ENCODE measurements around a stretch of chr3.

DNA sequence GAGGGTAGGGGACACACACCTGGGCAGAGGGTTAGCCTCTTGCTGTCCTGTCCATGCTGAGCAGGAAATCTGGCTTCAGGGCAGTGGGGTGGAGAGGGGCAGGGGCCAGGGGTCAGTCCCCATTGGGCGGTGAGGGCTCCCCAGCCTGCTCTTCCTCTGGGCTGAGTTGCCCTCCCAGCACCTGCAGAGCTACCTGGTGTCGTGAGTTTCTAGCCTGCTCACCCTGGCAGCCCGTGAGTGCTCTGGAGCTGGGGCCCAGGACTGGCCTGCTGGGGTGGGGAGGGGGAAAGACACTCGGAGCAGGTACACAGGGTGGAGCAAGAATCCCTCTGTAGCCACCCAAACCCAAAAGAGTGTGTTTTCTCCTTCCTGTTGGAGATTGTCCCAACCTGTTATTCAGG lies 9.1 kb downstream of the FAM3D start:
- PRO-cap: no peak

- PRO-cap: no peak
Measured at GRCh38 chr3:58657904-58658441, 8.6 kb downstream of the FAM3D start.

DNA sequence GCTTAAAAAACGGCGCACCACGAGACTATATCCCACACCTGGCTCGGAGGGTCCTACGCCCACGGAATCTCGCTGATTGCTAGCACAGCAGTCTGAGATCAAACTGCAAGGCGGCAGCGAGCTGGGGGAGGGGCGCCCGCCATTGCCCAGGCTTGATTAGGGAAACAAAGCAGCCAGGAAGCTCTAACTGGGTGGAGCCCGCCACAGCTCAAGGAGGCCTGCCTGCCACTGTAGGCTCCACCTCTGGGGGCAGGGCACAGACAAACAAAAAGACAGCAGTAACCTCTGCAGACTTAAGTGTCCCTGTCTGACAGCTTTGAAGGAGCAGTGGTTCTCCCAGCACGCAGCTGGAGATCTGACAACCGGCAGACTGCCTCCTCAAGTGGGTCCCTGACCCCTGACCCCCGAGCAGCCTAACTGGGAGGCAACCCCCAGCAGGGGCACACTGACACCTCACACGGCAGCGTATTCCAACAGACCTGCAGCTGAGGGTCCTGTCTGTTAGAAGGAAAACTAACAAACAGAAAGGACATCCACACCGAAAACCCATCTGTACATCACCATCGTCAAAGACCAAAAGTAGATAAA lies 176.0 kb upstream of the FAM3D start:
- PRO-cap: unidirectional peak, minus-strand start at position 166 of the sequence; bidirectional peak, plus-strand start at position 296 of the sequence, minus-strand start at position 166 of the sequence

DNA sequence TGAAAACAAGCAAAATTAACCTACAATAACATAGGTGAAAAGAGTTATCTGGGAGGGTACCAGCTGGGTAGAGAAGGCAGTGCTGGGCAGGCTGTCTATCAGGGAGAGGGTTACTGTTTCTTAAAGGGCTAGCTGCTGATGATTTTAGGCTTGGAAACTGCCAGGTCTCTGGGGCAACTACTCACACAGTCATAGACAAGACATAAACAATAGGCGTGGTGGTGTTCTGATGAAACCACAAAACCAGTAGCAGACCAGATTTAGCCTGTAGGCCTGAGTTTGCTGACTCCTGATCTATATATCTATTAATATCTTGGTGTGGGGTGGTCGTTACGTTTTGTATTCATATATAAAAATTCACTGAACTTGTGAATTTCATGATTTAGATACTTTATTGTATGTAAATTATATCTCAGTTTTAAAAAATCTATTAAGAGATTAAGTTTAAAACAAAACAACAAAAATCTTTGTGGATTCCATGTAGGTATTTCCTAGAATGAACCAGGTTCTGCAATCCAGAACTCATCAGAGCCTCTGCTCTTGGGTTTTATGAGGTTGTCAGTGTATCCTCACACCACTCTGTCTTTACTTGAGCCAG lies 374.9 kb upstream of the CFAP20DC start:
- PRO-cap: no peak

GRCh38 chr3:59426035-59426469 lies 376.2 kb upstream of the CFAP20DC start:
- PRO-cap: no peak

- PRO-cap: no peak
Measured at GRCh38 chr3:59606426-59606858, 556.6 kb upstream of the CFAP20DC start.

GRCh38 chr3:59758954-59759418 lies 709.2 kb upstream of the CFAP20DC start:
- PRO-cap: no peak

DNA sequence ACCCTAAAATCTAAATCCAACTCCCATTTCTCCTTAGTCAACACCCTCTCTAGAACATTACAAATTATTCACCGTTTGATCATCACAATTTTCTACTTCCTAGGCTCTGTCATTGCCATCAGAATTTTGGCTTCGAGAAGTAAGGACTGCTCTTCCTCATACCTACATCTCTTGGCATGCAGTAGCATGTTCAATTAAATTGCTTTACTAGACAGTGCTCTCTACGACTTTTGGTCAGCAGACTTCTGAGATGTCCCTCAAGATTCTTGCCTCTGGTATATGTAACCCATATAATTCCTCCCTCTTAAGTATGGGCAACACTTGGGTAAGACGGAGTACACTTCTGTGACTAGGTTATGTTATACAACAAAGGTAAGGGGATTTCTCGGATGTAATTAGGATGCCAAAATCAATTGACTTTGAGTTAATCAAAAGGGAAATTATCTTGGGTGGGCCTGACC lies 824.6 kb downstream of the FHIT start:
- PRO-cap: no peak

GRCh38 chr3:60427820-60428365 lies 823.4 kb downstream of the FHIT start:
- PRO-cap: no peak

GRCh38 chr3:60467165-60467919 lies 783.9 kb downstream of the FHIT start:
- PRO-cap: no peak

GRCh38 chr3:60932686-60933035 lies 318.6 kb downstream of the FHIT start:
- PRO-cap: no peak

DNA sequence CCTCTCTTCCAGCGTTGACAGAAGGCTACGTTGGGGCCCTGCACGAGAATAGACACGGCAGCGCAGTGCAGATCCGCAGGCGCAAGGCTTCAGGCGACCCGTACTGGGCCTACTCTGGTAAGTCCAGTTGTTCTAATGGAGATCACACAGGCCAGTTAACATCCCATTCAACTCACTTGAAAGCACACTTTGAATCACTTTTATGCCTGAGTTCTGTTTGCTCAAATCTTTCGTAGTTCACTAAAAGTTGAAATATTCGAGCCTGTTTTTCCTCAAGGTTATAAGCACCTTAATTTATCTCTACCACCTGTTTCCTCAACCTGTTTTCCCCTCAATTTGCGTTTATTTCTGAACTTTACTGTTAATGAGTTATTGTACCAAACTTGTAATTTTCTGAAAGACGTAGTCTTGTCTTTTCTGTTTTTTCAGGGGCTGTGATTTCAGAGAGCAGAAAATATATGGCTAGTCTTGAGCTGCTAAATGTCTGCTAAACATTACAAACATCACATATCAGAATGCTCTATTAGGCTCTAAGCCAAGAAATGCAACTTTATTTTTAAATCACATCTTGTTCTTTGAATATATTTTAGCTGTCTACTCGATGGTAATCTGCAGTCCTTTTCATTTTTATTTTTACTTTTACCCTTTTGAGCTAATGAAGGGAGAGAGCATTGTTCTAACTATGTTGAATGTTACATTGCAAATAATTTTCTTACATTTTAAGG lies 187.7 kb downstream of the PTPRG start:
- PRO-cap: no peak

- PRO-cap: no peak
Measured at GRCh38 chr3:61797479-61798039, 236.2 kb downstream of the PTPRG start.

DNA sequence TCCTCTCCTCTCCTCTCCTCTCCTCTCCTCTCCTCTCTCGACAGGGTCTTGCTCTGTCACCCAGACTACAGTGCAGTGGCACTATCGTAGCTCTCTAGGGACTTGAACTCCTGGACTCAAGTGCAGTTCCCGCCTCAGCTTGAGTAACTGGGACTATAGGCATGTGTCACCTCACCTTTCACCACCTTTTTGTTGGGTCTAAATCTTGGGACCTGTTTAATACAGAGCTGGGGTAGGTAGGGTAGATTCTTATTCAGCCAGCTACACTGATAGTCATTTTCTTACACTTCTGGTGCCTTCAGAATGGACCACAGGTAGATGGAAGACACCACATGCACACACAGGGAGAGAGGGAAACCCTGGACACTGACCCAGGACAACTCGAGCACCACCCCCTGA lies 324.3 kb downstream of the PTPRG start:
- PRO-cap: no peak

GRCh38 chr3:62135859-62136291 lies 182.9 kb upstream of the C3orf14 start:
- PRO-cap: no peak

DNA sequence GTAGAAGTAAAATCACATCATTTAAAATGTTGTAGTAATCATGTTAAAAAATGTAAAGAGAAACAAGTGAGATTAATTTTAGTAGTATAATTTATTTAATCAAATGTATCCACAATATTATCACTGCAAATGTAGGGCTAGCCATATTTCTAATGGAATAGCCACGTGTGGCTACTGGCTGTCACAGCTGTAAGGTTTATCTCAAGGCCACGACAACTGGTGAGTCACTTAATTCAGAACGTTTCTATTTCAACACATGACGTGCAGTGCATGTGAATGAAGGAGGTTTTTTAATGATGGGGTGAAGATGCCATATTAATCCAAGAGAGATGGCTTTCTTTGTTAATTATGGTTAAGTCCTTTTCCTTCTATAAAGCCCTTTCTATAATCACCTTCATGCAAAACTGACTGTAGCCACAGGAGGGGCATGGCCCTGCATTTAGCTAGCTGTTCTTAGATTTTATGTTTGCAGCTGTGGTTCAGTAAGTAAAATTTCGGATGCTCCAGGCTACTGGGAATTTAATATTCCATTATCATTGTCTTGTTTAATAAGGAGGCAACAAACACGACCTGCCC lies 157.4 kb upstream of the C3orf14 start:
- PRO-cap: no peak

GRCh38 chr3:62167802-62168244 lies 151.0 kb upstream of the C3orf14 start:
- PRO-cap: no peak

DNA sequence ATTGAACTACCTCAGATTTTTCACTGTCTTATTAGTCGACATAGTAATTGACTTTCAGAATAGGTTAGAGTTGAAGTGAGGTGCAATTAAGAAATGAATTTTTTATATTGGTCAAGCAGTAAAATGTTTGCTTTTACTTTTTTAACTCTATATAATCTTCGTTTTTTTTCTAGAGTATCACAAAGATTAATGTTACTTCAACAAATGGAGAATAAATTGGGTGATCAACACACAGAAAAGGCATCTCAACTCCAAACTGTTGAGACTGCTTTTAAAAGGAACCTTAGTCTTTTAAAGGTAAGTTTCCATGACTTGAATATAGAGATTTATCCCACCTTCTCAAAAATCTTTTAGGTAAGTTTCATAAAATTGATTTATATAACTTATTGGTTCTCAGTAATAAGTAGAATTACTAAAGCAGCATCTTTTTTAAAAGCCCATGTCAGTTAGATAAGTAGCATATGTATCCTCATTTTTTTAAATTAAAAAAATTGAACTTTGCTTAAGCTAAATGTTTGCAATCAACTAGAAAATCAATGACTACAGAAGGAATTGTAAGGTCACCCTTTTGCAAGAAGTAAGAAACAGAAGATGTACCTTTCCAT lies 3.0 kb downstream of the C3orf14 start:
- PRO-cap: no peak

- PRO-cap: no peak
Measured at GRCh38 chr3:62325991-62326441, 7.2 kb downstream of the C3orf14 start.

GRCh38 chr3:62370368-62370883 lies 2.9 kb downstream of the FEZF2 start:
- PRO-cap: no peak